Placental epithelial cell (primary cell): ENCODE results near the genes MAP3K13 and DGKG.

DNA sequence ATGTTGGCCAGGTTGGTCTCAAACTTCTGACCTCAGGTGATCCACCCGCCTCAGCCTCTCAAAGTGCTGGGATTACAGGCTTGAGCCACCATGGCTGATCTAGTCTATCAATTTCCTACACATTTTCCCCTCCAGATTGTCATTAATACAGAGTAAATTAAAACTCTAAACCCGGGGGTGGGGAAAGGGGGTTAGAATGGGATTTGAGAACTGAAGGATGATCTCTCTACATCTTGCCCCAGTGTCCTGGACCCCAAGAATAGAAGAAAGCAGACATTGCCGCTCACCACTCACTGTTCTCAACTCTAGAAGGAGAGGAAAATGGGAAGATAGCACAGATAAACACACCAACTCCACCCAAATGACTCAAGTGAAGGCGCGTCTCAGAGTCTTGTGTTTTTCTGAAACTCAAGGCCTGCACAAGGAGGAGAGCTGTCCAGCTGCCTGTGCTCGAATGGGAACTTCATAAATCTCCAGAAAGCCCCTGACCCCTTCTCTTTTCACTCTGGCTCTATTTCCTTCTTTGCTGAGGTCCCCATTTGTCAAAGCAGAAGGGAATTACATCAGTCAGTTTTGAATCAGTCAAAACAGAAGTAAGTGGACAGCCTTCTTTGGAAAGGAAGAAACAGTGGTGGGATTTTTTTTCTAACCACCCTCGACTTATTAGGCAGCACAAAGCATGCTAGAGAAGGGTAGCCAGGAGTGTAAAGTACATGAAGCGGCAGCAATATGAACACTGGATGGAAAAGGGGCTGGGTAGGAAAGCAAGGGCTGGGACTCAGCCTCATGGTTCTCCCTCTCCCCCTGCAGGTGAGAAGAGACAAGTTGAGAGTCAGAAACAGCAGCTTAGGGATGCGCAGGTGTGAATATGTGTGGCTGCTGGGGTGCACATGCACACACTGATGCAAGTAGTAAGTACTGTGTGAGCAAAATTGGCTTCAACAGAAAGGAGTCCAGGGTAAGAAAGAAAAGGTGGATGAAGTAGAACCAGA lies 36.4 kb upstream of the MAGEF1 start:
- CAGE, long polyA plus RNA, result no peak

DNA sequence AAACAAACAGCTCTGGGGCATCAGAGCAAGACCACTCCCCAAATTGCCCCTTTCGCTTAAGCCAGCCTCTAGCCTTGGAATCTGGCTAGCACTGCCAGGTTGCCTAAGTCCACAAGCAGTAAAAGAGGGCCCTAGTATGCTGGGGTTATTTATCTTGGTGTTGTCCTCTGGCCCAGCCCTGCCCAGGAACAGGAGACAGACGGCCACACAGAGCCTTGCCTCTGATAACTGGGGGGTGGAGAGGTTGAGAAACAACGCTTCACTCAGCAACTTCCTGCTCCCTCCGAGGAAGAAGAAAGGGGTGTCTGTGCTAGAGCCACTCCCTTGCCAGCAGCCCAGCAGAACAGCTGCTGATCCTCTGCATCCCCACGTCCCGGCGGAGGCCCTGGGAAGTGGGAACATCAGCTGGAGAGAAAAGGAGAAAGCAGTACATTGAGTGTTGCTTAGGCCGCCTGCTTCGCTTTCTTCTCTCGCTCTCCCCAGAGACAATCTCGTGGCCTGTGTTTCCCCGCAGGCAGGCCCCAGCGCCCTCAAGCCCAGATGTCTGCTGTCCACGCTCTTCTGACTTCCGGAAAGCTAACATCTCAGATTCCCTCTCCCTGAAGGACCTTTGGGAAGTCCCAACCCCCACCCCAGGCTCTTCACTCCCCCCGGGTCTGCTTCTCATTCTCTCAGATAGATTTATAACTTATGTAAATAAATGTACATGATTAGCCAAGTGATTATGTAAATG lies 22.6 kb upstream of the C3orf70 start:
- CAGE, long polyA plus RNA, result no peak

DNA sequence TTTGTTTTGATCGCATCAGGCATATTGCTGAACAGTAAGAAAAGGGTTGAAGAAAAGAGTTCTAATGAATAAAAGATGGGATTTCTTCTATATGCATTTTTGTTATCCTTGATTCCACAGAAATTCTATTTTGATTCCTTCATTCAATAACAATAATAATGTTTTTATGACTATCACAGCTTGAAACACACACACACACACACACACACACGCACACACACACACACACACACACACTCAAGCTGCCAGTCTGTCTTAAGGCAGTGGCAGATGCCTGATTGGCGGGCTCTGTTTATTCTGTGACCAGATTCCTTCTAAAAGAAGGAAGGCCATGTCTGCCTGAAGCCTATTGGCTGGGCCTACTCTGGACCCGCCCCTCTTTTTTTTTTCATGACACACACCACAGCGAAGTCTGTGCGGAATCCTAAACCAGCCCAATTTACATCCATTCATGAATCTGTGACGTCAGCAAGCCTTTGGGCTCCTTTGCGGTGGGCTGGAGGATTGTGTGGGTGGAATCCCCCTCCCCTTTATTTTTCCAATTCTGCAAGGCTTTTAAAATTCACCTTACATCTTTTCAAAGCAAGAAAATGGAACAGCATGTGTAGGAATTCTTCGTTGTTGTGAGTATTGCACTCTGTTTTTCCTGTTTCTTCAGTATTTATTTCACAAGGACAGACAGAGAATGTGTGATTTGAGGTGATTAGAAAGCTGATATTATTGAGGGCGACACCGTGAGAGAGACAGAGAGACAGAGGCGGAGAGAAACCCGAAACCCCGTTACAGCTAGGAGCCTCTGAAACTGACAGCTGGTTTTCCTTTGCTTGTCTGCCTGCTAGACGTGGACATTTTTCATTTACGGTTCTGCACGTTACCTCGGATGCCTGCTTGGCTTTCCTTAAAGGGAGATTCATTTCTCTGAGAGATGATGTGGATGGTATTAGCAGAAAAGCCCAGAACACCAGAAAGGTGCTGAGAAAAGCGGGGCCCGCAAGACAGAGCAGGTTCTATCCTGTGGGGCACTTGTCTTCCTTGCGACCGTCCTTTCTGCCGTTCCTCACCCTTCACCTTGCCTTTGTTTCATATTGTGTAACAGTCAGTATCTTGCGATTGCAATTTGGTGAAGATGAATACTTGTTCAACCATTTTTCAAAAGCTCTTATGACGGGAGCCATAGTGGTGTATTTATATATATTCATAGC lies at the start of gene MAP3K13:
Gene MAP3K13, plus strand, starts transcription at position 391 of the 1,202 bp plus-strand sequence.
- CAGE, long polyA plus RNA, result no peak

- CAGE, long polyA plus RNA, result no peak
Measured at GRCh38 chr3:185417983-185418952, 55.3 kb downstream of the MAP3K13 start.

- CAGE, long polyA plus RNA, result no peak
Measured at GRCh38 chr3:185561961-185562520, 9.7 kb upstream of the LIPH start.

DNA sequence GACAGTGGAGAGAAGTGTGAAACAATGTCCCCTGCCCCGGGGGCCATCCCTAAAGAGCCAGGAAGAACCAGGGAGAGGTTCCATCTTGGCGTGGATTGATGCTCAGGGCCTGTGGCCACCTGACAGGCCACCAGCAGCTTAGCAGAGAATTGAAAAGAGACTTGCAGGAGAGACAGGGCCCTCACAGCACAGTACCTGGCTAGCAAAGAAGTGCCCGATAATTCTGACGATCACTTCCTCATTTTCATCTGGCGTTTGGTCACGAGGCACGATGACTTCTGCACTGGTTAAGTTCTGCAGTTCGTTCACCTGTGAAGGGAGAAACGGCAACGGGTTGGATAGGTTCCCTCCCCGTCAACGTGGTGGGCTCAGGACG lies 60.7 kb downstream of the SENP2 start:
- CAGE, long polyA plus RNA, result no peak

- CAGE, long polyA plus RNA, result no peak
Measured at GRCh38 chr3:185709059-185709816, 115.6 kb downstream of the IGF2BP2 start.

DNA sequence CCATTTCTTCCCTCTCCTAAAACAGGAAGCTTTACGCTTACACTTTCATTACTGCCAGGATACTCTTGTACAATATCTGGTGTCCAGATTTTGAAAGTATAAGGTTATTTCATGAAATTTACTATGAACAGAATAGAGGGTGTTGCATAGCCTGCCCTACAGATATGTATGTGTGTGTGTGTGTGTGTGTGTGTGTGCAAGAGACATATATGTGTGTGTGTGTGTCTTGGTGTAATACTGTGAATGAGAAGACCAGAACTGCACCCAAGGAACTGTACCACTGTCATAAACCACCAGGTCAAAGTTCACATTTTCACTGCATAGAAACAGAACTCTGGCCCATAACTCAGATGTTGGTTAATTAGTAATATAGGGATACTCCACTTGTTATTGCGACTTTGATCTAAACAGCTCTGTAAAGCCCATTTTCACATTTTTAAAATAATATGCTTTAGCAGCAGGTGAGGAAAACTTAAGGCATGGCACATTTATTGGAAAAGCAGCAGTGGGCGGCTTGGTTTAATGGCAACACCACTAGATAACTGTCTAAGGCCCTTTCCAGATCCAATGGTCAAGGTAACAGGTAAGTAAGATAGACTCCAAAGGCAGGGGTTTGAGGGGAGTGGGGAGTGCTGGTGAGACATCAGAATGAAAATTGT lies 111.8 kb downstream of the IGF2BP2 start:
- CAGE, long polyA plus RNA, result no peak

DNA sequence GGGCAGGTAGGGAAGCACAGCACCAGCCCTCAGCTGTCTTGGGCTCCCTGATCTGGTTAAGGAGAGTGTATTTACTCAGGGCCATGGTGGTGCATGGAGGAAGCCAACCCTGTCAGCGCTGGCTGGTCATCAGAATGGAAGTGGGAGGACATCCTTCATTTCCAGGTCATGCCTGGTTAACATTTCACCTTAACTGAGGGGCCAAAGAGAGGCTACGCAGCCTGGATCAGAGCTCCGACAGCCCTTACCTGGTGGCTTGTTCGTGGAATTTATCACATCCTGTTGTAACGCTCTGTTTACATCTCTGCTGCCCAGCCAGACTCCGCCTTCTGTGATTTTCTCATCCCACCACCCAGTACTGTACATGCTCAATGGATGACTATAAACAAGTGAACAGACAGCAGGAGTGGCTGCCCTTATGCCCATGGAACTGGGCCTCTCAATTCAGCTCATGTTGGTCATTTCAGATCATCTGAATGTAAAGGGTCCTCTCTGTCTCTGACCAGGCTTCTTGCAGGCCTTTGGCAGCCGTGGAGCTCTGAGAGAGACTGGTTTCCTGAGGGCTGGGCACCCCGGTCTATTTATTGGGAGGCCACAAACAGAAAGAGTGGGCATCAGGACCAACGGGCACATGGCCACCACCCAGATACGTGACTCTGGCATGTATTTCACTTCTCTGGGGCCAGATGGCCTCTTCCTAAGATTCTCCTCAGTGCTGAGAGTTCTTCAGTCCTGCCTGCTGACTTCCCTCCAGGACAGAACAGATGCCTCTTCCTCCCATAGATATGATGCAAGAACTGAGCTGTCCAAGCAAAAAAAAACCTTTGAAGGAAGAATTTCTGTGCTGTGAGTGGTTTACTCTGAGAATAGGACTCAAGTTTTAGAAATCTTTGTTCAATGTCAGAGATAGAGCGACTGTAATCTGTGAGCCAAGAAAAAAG lies 108.0 kb downstream of the IGF2BP2 start:
- CAGE, long polyA plus RNA, result no peak

DNA sequence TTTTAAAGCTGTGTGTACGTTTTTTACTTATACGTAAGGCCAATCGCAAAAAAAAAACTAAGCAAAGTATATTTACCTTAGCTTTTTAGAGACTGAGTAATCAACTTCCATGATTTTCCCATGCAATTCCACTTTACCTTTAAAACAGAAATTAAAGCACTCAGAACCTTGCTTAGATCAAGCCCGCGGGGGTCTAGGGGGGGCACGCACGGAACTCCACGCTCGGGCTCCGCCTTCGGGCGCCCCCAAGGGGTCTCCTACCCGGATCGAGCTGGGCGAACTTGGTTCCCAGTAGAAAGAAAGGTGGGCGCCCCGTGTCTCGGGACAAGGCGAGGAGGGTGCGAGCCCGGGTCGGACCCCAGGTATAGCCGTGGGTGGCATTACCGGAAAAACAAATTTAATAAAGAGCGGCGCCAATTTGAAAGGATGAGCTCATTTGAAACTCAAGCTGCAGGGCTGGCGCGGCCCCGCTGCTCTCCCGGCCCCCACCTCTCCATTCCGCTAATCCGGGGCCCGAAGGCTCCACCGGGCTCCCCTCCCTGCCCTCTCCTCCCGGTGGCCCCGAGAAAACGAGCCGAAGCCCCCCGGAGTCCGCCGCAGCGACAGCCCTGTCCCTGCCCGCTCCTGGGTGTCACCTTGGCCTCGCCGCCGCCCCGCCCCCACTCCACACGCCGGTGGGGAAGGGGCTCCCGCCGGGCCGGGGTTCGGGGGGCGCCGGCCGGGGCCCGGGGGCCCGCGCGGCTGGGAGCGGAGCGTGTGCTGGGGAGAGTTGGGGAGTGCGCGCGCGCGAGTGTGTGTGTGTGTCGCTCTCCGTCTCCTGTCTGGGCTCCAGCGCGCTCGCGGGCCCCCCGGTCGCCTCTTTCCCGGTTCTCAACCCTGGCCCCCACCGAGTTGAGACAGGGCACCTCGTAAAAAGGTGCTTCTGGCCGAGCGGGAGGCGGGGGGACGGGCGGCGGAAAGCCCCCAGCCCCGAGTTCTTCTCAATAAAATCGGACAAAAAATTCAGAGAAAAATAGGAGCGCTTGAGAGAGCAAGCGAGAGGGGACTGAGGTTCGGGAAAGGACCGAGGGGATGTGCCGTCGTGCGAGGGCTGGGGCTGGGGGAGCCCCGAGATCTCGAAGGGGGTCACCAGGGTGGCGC lies 1.4 kb downstream of the IGF2BP2 start:
- CAGE, long polyA plus RNA, result no peak

GRCh38 chr3:185922051-185922554 lies 15.7 kb downstream of the TRA2B start:
- CAGE, long polyA plus RNA, result no peak

DNA sequence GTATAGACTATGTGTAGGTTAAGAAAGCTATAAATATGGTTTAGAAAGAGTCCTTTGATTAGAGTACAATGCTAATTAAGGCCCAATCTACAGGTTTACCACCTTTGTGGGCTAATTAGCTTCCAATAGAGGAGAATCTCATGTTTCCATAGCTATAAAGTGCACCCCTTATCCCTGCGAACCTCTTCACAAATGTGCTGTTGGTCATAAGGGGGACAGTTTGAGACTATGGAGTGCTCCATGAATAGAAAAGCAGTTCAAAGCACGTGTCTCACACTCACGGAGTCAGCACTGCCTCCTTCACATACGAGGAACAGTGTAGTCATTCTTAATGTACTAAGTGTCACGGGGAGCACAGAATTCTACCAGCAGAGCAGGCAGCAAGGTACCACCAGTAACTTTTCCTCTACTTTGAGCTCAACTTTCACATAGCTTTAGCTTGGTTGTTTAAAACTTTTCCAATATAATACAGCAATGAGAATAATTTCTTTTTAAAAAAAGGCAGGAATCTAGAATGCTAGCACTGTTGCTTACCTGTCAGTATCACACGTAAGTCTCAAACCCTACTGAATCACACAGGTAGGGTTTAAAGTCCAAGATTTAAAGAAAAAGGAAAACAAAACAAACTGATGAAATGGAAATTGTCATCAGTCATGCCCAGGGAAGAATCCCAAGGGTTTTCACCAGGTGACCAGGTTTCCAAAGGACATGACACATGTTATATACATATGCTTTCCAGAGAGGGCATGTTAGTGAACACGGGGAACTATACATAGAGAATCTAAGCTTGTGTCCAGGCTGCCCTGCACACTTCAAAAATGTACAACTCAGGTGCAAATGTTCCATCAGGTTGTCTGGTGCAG lies 61.9 kb downstream of the ETV5 start:
- CAGE, long polyA plus RNA, result no peak

DNA sequence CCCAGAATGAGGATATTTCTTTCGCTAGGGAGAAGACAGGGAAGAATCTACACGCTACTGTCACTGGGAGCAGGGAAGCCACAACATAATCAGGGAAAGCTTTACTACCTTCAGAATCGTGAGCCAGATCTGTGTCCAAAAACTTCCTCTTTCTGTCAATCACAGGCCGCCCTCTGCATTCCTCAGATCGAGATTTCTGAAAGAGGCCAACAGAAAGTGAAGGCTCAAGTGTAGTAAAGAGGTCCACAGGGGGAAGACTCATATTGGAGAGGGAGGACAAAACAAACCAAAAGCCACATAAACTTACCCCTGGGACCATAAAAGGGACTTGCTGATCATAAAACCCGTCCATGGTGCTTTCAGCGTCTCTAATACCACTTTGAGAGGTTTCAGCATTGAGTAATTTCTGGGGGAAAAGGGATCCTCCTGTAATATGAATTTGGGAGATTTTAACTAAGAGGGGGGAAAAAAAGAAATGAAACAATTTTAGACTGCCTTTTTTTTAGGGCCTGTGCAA lies 3.3 kb downstream of the ETV5 start:
- CAGE, long polyA plus RNA, result no peak

GRCh38 chr3:186193417-186193930 lies 84.6 kb upstream of the ETV5 start:
- CAGE, long polyA plus RNA, result no peak

DNA sequence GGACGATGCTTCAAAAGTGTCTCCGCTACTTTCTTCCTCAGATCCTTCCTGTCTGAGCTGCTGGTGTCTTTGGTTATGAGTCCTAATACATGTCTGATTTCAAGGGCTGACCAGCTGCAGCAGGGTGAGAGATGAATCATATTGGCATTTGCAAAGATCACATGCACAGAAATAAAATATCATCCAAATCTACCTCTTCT lies 116.8 kb upstream of the ETV5 start:
- CAGE, long polyA plus RNA, result no peak

GRCh38 chr3:186361504-186362599 lies at the start of gene DGKG:
Gene DGKG, minus strand, starts transcription at chr3:186362234.
- CAGE, long polyA plus RNA, result no peak

- CAGE, long polyA plus RNA, result no peak
Measured at GRCh38 chr3:186383023-186383571, 21.1 kb upstream of the DGKG start.

- CAGE, long polyA plus RNA, result no peak
Measured at GRCh38 chr3:186493522-186494309, 50.5 kb downstream of the CRYGS start.

DNA sequence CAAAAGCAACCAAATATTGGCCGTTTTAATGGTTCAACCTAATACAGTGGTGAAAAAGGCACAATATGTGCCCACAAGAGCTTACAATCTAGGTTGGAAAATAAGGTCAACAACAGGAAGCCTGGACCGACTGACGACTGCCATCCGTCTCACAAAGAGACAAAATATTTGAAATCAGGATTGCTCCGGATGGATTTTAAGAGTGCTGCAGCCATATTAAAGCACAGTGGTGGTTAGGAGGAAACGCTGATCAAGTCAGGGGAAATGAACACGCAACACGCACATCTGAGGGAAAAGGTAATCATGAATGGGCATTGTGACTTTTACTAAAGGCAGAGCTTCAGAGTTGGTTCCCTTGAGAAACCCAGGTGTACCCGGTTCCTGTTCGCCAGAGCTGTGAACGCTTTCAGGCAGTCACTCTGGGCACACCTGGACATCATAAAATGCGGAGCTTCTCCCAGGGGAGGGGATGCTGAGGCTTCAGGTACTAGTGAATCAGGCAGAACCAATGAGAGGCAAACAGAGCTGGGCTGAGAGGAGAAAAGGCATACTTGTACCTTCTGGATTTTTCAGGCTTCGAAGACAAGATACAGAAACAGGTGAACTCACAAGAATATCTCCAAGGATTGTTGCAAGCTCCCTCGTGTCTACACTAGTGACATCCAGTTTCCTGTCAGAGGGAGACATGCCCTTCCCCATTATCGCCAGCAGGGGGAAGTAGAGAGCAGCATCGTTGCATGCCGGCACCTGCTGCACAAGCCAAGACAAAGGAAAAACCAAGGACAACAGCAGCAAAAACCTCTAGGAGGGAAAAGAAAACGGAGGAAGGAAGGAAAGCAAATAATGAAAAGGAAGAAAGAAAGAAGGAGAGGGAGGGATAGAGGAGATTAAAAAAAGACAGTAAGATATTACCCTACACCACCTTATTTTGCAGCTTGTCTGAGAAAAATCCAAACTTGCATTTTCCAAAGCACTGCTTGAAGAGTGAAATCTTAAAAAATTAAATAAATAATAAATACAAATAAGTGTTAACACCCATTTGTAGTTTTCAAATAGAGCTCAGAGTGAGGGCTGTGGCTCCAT lies 1.8 kb downstream of the AHSG start:
- CAGE, long polyA plus RNA, result no peak

GRCh38 chr3:186784406-186785485 lies 1.4 kb downstream of the EIF4A2 start:
- CAGE, long polyA plus RNA, result no peak